Left lung (tissue), 1 donor: ENCODE data around the genes DUSP11 and STAMBP.

- PRO-cap = unidirectional peak, minus-strand start at chr2:71454448
Measured at GRCh38 chr2:71454304-71455112, 12.0 kb upstream of the DYSF start.

DNA sequence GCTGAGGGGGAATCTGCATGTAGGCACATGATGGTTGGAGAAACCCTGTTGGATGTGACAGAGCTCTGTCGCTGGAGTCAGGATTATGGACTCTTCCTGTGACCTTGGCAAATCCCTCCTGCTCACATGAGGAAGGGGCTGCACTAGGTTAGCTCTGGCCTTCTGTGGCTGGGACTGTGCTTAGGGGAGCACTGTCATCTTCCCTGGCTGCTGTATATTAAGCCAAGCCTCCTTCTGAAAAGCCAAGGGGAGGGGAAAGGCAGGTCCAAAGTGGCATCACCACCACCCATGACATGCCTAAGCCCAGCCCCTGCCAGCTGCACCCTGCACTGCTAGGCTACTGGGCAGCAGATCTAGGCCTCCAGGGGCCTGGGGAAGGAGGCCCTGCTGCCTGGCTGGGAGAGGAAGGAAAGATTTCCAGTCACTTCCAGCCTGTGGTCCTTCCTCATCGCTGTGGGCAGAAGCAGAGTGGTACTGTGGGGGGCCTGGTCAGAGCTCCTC lies 218.3 kb downstream of the DYSF start:
- PRO-cap = no peak

DNA sequence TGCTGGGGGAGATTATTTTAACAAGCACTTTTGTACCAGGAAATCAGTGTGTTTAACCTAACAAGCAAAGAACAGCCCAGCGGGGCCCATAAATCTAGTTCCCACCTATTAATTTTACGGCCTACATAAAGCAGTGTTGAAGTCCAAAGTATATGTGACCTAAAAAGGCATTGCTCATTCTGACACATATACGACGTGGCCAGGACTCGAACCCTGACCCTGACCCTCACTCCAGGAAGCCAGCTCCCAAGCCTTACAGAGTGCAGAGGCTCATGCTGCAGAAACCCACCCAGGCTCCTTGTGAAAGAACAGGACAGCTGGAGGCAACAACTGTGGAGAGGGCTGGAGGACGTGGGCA lies 221.7 kb downstream of the CYP26B1 start:
- PRO-cap = no peak

GRCh38 chr2:72153678-72153958 lies 6.0 kb upstream of the CYP26B1 start:
- PRO-cap = no peak

DNA sequence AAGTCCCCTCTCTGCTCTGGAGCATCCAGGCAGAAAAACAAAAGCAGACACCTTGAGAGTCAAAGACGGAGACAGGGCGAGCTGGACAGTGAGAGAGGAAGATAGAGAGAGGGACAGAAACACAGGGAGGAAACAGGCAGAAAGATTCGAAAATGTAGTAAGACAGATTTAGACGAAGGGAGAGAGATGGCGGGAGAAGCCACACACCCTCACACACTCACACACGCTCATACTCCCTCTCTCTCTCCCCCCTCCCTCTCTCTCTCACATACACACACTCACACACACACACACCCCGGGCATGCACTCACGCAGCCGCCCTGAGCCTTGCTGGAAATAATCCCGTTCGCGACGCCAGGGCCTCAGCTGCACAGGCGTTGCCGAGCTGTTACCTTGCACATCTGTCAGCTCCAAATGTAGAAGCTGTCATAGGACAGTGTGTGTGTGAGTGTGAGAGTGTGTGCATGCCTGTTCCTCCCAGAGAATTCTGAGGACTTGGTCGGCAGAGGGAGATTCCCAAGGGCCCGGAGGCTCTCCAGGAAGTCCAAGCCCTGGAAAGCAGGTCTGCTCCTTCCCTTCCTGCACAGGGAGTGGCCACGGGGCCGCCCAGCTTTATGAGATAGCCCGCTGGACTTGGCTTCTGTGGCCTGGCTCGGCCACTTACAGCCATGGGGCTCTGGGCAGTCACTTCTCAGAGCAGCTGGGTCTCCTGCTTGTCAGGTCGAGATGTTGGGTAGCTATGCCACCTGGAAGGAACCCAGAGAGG lies 8.5 kb downstream of the SPR start:
- PRO-cap = unidirectional peak, minus-strand start at position 489 of the sequence

DNA sequence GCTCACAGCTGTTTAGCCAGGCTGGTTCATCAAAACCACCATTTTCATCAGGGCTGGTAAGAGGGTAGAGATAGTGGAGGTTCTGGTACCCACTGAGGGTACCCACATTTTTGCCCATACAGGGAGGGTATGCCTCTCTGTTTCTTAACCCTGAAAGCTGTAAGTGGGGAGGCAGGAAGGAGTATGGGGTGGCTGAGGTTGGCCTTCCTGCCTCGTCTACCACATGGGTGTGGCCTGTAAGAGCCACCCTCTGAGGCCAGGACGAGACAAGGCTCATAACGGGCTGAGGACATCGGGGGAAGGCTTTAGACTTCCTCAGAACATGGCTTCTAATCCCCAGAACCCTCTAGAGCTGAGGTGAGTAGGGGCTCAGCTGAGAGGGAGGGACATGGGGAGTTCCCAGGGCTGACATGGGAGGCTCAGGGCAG lies 36.5 kb downstream of the EMX1 start:
- PRO-cap = unidirectional peak, plus-strand start at position 276 of the sequence

- PRO-cap = no peak
Measured at GRCh38 chr2:72984117-72984680, 66.9 kb downstream of the EMX1 start.

- PRO-cap = no peak
Measured at GRCh38 chr2:72985761-72986267, 68.5 kb downstream of the EMX1 start.

GRCh38 chr2:73000947-73001521 lies 70.5 kb downstream of the SFXN5 start:
- PRO-cap = no peak

GRCh38 chr2:73779083-73780562 lies at the start of gene DUSP11:
TSS of gene DUSP11 (minus strand) at chr2:73780103.
- PRO-cap = bidirectional peak, plus-strand start at chr2:73780262, minus-strand start at chr2:73780103

- PRO-cap = bidirectional peak, plus-strand start at chr2:73828983, minus-strand start at chr2:73828785; bidirectional peak, plus-strand start at chr2:73829365, minus-strand start at chr2:73829351
Measured at GRCh38 chr2:73828506-73829700, at the start of gene STAMBP. TSS of gene STAMBP (plus strand) at chr2:73828961.

- PRO-cap = no peak
Measured at GRCh38 chr2:73839549-73840103, 10.9 kb downstream of the STAMBP start.

GRCh38 chr2:73913203-73913881 lies 13.3 kb upstream of the DGUOK start:
- PRO-cap = no peak

DNA sequence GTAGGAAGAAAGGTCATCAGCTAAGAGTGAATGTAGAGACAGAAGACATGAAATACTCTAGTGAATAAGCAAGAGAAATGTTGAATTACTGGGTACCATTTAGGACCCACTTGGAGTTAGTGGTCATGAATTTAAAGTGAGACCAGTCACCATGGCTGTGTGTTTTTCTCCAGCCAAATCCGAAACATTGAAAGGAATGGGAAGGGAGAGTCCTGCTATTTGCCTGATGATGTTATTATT lies 3.4 kb downstream of the DGUOK start:
- PRO-cap = no peak

GRCh38 chr2:73985354-73985434 lies 484 bp downstream of the TET3 start:
- PRO-cap = no peak

GRCh38 chr2:73985733-73986199 lies 1.1 kb downstream of the TET3 start:
- PRO-cap = bidirectional peak, plus-strand start at chr2:73985763, minus-strand start at chr2:73985597; bidirectional peak, plus-strand start at chr2:73986000, minus-strand start at chr2:73985867

GRCh38 chr2:73993101-73994181 lies 8.7 kb downstream of the TET3 start:
- PRO-cap = no peak

DNA sequence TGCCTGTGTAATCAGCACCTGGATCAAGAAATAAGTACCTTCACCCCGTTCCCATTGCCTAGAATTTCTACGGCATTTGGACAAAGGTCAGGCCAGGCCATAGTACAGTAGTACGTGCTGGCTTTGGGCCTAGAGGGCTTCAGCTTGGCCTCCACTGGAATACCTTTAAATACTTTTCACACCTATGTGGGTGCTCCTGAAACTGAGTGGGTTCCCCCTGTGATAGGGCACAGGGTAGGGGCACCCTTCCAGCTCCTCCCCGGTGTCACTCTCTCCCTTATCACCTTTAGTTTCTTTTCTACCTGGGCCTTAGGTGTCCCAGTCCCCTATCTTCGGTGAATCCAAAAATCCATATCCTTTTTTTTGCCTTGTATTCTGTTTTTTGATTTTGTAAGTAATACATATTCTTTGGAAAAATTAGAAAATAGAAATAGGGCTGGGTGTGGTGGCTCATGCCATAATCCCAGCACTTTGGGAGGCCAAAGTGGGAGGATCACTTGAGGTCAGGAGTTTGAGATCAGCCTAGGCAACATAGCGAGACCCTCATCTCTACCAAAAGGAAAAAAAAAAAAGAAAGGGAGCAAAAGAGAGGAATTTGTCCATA lies 26.7 kb downstream of the TET3 start:
- PRO-cap = no peak

GRCh38 chr2:74100916-74102035 lies 46.4 kb downstream of the BOLA3 start:
- PRO-cap = unidirectional peak, plus-strand start at chr2:74101925

- PRO-cap = no peak
Measured at GRCh38 chr2:74164958-74165554, 13.6 kb downstream of the MOB1A start.